Left colon (tissue), 1 donor: ENCODE results near the genes FMNL2 and GPD2.

GRCh38 chr2:151464346-151464928, 54.7 kb downstream of the RIF1 start:
- PRO-cap: no peak

DNA sequence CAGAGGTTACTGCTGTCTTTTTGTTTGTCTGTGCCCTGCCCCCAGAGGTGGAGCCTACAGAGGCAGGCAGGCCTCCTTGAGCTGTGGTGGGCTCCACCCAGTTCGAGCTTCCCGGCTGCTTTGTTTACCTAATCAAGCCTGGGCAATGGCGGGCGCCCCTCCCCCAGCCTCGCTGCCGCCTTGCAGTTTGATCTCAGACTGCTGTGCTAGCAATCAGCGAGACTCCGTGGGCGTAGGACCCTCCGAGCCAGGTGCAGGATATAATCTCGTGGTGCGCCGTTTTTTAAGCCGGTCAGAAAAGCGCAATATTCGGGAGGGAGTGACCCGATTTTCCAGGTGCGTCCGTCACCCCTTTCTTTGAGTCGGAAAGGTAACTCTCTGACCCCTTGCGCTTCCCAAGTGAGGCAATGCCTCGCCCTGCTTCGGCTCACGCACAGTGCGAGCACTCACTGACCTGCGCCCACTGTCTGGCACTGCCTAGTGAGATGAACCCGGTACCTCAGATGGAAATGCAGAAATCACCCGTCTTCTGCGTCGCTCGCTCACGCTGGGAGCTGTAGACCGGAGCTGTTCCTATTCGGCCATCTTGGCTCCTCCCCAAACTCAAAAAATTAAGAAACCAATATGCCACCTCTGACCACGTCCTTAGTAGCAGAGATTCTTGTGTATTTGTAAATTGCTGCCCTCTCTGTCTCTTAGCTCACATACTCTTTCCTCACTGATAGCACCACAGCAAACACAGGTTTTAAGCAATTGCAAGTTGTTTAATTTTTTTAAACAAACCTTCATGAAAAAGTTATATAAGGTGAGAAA, 29.8 kb downstream of the NEB start:
- PRO-cap: no peak

GRCh38 chr2:151775024-151775889, 41.0 kb upstream of the NEB start:
- PRO-cap: no peak

GRCh38 chr2:151973294-151973795, 125.5 kb downstream of the CACNB4 start:
- PRO-cap: no peak

DNA sequence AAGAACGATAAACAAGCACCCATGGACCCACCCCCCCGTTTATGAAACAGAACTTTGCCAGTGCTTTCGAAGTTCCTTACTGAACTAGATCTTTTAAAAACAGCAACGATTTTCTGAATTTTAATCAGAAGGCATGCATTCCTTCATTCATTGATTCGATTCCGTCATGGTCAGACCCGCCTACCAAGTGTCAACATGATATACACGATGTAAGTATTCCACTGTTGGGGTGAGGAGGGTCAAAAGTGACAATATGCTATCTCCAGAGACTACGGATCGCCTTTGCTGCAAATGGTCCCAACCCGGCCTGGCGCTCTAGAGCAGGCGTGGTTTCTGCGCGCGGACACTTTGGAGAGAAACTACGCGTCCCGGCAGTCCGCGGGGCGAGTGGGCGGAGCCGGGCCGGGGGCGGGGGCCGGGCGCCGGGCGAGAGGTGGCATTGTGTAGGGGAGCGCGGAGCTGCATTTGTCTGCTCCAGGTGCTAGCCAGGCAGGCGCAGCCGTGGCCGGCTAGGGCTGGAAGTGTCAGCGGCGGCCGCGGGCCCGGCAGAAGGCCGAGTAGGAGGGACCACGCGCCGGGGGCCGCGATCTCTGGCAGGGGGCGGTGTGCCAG, at the start of gene FMNL2:
FMNL2 (plus strand) TSS at position 468 of the 612 bp plus-strand sequence.
- PRO-cap: bidirectional peak, plus-strand start at position 468 of the sequence, minus-strand start at position 309 of the sequence

DNA sequence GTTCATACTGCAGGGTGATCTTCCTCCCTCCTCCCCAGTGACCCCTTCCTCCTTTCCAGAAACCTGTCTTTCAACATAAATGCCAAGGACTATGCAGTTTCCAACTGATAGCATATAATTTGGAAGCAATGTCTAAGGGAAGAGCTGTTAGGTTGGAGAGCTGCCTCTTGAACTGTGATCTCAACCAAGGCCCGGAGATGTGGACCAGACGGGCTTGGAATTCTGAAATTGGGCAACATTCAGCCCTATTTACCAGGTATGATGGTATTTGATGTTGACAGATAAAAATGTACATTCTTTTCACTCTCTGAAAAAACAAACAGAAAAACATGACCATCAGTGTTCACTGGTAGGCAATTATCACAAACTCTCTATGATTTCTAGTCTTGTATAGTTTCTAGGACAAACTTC, 7.6 kb downstream of the FMNL2 start:
- PRO-cap: no peak

- PRO-cap: no peak
These were observed 105.9 kb downstream of the PRPF40A start for GRCh38 chr2:152611465-152611752.

DNA sequence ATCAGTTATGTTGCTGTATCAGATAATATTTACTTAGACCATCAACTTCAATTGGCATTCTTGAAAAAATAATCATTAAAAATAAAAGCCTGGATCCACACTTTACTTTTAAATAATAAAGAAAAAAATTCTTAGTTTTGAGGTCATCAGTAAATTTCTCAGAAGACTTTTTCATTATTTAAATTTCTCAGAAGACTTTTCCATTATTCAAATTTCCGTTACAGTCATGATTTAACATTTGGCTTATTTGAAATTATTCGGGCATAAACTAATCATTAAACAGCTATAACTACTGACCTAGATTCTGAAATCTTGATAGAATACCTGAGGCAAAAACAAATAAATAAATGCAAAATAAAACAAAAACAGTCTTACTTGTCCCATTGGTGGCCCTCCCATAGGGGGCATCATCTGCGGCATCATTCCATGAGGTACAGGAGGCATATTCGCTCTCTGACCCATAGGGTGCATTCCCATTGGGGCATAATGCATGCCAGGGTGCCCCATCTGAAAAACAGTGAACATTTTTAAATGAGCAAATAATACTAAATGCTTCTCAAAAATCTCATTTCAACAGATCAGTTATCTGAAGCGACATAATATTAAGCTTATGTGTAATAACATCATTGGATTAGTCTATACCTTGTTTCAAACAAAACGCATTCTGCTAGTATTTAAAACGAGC, 1.5 kb downstream of the PRPF40A start:
- PRO-cap: no peak

- PRO-cap: no peak
These were observed 759 bp downstream of the ARL6IP6 start for GRCh38 chr2:152719272-152719485.

- PRO-cap: no peak
These were observed 121.4 kb downstream of the ARL6IP6 start for GRCh38 chr2:152839822-152840149.

GRCh38 chr2:153477639-153478272, 806 bp downstream of the RPRM start:
- PRO-cap: no peak

- PRO-cap: no peak
These were observed 773.6 kb downstream of the KCNJ3 start for GRCh38 chr2:155472119-155472479.

DNA sequence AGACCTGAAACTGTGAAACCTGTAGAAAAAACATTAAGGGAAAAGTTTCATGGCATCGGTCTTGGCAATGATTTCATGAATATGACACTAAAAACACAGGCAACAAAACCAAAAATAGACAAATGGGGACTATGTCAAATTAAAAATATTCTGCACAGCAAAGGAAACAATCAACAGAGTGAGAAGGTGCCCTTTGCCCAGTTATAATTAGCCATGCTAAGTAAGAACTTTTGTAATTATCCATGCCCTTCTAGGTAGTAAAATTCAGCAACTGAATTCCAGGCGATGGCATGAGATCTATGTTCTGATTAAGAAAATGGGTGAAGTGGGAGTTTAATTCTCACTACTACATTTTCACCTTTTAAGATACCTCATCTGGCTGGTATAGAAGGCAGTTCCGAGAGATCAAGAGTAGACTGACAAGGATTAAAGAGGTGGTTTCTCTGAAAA, 777.1 kb downstream of the KCNJ3 start:
- PRO-cap: no peak

DNA sequence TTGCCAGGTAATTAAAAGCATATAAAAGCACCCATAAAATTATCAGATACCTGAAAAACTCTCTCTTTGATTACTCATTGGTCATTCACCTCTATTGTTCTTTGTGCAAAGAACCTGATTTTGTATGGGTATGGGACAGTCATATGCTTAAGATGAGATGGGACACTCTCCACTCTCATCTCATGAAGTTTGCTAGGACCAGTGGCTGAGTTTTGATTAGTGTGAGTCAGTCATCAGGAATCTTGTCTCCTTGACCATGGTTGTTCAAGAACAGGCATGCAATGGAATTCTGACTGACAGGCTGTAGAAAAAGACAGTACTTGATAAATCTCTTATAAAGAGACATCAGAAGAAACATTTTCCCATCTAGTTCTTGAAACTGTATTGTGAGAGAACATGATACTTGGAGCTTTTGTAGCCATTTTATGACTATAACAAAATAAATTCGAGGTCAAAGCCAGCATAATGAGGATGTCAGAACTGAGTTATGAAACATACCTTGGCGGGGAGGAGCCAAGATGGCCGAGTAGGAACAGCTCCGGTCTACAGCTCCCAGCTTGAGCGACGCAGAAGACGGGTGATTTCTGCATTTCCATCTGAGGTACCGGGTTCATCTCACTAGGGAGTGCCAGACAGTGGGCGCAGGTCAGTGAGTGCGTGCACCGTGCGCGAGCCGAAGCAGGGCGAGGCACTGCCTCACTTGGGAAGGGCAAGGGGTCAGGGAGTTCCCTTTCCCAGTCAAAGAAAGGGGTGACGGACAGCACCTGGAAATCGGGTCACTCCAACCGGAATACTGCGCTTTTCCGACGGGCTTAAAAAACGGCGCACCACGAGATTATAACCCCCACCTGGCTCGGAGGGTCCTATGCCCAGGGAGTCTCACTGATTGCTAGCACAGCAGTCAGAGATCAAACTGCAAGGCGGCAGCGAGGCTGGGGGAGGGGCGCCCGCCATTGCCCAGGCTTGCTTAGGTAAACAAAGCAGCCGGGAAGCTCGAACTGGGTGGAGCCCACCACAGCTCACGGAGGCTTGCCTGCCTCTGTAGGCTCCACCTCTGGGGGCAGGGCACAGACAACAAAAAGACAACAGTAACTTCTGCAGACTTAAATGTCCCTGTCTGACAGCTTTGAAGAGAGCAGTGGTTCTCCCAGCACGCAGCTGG, 366.8 kb downstream of the NR4A2 start:
- PRO-cap: no peak

- PRO-cap: no peak
These were observed 872 bp upstream of the NR4A2 start for GRCh38 chr2:156333446-156333740.

GRCh38 chr2:156340109-156340816, 7.7 kb upstream of the NR4A2 start:
- PRO-cap: unidirectional peak, plus-strand start at chr2:156340601

DNA sequence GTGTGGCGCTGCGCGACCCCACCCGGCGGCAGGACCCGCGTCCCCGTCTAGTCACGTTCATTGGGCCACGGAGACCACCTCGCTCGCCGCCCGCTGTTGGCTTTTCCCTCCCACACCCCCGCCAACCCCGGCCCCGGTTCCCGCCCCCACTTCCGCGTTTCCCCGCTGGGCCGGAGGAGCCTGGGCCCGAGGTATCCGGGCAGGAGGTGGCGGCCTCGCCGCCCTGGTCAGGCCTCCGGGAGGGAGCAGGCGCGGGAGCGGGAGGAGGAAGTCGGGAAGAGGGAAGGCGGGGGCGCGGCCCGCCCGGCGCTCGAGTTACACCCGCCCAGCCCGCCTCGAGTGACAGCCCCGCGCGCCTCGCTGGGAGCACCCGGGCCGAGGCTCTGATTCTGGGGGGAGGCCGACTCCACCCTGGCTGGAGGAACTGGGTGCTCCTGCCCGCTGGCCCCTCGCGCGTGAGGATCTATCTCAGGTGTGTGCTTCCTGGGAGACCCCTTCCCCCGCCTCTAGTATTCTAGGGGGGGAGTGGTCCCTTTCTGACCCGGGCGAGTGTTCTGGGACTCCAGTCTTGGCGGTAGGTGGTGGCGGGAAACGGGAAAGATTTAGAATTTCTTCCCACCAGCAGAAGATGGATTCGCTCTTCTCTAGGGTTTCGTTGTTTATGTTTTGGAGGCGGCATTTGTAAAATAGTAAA, at the start of gene GPD2:
GPD2 (plus strand) TSS at position 338 of the 694 bp plus-strand sequence.
- PRO-cap: bidirectional peak, plus-strand start at position 328 of the sequence, minus-strand start outside the sequence

DNA sequence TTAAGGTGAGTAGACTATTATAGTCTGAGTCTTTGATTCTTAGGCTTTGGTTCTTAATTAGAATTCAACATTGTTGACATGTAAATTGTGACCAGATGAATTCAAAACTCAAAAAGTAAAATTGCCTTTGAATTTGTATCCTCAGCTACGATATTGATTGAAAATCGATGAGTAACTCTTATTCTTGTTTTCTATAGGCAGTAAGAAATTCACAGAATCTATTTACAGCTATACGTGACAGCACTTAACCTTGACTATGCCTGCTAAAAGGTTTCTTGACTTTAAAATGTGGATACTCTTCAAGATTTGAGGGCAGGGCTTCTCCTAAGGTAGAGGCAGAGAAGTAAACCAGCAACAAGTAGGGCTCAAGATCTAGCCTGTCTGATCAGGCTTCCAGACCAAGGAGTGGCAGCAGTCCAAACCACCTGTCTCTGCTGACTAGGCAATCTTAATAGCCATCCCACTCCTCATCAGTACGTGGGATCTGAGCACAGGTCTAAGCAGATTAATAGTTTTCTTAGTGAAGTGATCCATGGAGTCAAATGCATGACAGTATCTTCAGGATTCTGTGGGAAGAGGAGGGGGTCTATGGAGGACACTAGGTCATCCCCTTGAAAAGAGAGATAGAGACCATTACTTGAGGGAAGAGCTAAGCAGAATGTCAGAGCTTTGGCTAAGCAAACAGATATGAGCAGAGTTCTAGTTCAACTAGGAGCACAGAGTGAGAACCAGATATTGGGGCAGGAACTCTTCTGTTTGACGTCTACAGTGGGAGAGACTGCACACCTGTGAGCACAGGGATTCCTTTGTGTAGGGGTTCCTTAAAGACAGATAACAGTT, 100.4 kb downstream of the GPD2 start:
- PRO-cap: no peak

- PRO-cap: no peak
These were observed 36.1 kb upstream of the GALNT5 start for GRCh38 chr2:157221381-157221767.

- PRO-cap: no peak
These were observed 29.0 kb downstream of the CYTIP start for GRCh38 chr2:157414822-157415264.